HT1080 (cell line): ENCODE results near the genes EOGT, MDFIC2, FOXP1, EIF4E3 and PROK2.

DNA sequence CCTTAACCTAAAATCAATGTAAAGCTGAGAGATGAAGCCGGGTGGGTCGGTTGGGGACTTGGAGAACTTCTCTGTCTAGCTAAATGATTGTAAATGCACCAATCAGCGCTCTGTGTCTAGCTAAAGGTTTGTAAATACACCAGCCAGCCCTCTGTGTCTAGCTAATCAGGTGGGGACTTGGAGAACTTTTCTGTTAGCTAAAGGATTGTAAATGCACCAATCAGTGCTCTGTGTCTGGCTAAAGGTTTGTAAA lies 687 bp upstream of the SUCLG2 start:
RAMPAGE:
- cytosol, long total RNA, result no peak
- long total RNA, result no peak
- nucleus, long total RNA, result no peak

DNA sequence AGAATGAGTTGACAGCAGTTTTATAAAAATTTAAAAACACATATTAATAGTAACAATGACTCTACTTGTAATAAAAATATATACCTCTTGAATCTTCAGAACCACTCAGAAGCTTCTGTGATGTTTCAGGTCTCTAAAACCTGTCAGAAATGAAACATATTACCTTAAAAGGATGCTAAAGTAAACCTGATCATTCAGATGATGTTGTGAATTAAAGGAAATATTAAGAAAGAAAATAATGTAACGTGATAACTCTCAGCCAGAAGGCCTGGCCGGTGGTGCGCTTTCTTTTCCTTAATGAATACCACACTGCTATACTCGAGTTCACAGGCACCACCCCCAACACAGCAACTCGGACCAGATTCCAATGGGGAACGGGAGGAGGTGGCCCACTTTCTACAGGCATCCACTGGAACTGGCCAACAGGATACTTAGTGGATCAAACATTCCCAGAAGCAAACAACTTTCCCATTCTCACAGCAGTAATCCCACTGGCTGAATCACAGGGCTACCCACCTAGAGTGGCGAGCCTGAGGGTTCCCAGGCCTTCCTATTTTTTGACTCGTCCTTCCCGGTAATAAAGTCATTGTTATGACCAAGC lies 1.5 kb downstream of the EOGT start:
RAMPAGE:
- cytosol, long total RNA, result no peak
- long total RNA, result no peak
- nucleus, long total RNA, result no peak

RAMPAGE:
- cytosol, long total RNA, result start-site peak on the minus strand at chr3:69013623-69013693, 59 and 231 reads in 2 replicates
- long total RNA, result no peak
- nucleus, long total RNA, result no peak
Measured at GRCh38 chr3:69013560-69014363, at the start of gene EOGT. Gene EOGT, minus strand, starts transcription at chr3:69013684.

GRCh38 chr3:69089949-69090461 lies 5.3 kb downstream of the ARL6IP5 start:
RAMPAGE:
- cytosol, long total RNA, result no peak
- long total RNA, result no peak
- nucleus, long total RNA, result no peak

GRCh38 chr3:69248222-69248907 lies 126.0 kb upstream of the LMOD3 start:
RAMPAGE:
- cytosol, long total RNA, result no peak
- long total RNA, result no peak
- nucleus, long total RNA, result no peak

GRCh38 chr3:69352038-69353125 lies 33.5 kb downstream of the FRMD4B start:
RAMPAGE:
- cytosol, long total RNA, result no peak
- long total RNA, result no peak
- nucleus, long total RNA, result no peak

DNA sequence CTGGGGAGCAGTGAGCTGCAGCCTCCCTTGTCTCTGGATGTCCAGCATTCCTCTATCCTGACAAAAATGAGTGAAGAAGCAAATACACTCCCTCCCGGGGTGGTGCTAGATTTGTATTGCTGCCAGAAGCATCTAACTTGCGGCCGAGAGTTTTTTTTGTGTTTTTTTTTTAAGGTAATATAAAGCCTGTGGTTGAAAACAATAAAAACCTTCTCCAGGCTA lies at the start of gene MDFIC2:
Gene MDFIC2, minus strand, starts transcription at position 54 of the 222 bp plus-strand sequence.
RAMPAGE:
- cytosol, long total RNA, result no peak
- long total RNA, result no peak
- nucleus, long total RNA, result no peak

DNA sequence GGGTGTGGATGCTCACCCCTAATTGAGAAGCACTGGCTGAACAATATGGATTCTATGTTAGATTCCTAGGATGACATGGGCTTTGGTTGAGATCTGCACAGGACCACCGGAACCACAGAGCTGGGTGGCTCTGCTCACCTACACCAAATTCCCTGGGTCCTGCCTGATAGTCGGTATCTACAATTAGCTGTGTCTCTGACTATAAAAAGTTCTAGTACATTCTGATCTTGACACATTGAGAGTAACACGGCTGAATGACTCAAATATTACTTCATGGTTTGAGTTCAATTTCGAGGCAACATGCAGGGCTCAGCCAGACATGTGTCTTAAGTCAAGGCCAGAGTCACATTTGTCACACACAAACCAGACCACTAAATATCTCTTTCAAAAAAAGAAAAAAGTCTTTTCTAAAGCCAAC lies 577.2 kb upstream of the MDFIC2 start:
RAMPAGE:
- cytosol, long total RNA, result no peak
- long total RNA, result no peak
- nucleus, long total RNA, result no peak

GRCh38 chr3:70957930-70959088 lies 625.2 kb downstream of the FOXP1 start:
RAMPAGE:
- cytosol, long total RNA, result no peak
- long total RNA, result no peak
- nucleus, long total RNA, result no peak

GRCh38 chr3:71166666-71167527 lies 416.6 kb downstream of the FOXP1 start:
RAMPAGE:
- cytosol, long total RNA, result no peak
- long total RNA, result no peak
- nucleus, long total RNA, result no peak

RAMPAGE:
- cytosol, long total RNA, result no peak
- long total RNA, result no peak
- nucleus, long total RNA, result no peak
Measured at GRCh38 chr3:71197619-71198443, 385.7 kb downstream of the FOXP1 start.

DNA sequence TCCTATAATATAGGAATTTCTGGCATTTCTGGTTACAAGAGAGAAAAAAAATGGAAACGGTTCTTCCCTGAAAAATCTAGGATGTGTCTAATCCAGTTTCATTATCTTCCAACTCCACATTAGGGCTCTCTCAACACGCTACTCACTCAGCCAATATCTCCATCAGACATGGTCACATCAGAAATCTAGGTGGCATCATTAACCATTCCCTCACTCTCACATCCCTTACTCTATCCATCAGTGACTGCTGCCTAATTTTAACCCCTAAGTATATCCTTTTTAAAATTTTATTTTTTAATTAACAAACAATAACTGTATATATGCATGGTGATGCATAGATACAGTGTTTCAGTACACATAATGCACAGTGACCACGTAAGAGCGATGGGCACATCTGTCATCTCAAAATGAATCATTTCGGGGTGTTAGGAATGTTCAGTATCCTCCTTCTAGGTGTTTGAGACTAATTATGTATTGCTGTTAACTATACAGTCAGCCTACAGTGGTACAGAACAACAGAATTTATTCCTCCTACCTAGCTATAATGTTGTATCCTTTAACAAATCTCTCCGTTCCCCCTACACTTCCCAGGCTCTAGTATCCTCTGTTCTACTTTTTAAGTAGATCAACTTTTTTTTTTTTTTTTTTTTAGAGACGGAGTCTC lies 307.1 kb downstream of the FOXP1 start:
RAMPAGE:
- cytosol, long total RNA, result no peak
- long total RNA, result no peak
- nucleus, long total RNA, result no peak

DNA sequence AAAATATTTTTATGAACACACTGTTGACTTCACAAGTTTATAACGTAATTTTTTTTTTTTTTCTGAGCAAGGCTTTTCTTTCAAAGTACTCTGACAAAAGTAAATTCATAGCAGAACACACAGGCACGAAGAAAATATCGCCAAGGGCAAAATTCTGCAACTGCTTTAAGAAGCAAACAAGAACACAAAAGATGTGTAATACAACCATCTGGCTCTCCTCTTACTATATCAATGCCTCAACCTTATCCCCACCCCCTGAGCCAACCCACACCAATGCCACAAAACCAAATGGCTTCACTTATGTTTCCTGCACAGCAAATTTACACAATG lies 274.2 kb downstream of the FOXP1 start:
RAMPAGE:
- cytosol, long total RNA, result no peak
- long total RNA, result no peak
- nucleus, long total RNA, result no peak

GRCh38 chr3:71372291-71372810 lies 211.2 kb downstream of the FOXP1 start:
RAMPAGE:
- cytosol, long total RNA, result no peak
- long total RNA, result no peak
- nucleus, long total RNA, result no peak

DNA sequence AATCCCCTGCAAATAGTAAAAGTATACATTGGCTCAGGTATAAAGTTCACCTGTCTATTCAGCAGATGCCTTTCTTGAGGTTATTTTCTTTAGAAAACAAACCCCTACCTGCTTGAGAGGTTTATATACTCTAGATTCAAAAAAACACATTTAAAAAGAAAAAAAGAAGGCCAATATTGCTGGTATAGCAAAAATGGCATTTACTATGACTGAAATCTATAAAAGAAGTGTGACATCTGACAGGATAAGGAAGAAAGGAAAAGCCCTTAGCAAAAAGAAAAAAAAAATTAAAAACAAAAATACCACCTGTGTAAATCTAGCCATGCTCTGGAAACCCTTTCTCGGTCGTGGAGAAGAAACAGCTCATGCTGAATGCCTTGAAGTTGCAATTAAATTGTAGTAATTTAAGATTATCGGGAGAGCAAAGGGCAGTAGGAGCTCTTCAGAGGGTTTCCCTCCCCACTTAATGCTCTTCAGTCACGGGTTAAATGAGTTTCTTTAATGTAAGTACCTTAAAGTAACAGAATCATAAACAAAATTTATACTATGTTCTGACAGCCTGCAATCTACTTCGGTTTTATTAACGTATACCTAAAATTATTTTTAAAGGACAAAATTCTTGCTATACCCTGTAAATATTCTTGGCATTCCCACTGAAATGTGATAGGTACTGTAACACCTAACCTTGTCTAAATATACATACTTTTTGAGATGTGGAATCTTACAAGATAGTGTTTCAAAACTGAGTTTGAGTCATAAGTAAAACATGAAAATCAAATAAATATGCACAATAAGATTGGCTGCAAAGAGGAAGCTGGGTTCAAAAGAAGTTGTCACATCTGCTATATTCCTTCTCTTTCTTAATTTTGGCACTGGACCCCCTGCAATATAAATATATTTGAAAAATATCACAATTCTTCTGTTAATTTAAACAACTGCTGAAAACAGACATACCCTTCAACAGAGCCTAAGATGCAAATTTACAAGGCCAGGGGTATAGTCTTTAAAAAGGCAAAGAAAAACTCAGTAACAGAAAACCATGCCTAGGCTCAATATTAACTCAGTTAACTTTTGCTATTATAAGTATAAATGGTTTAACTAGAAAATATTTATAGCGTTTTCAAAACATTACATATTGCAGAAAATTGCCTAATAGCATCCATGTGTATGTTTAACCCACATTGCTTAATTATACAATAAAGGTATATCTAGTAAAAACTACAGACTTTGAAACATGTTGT lies 5.3 kb downstream of the FOXP1 start:
RAMPAGE:
- cytosol, long total RNA, result no peak
- long total RNA, result no peak
- nucleus, long total RNA, result no peak

DNA sequence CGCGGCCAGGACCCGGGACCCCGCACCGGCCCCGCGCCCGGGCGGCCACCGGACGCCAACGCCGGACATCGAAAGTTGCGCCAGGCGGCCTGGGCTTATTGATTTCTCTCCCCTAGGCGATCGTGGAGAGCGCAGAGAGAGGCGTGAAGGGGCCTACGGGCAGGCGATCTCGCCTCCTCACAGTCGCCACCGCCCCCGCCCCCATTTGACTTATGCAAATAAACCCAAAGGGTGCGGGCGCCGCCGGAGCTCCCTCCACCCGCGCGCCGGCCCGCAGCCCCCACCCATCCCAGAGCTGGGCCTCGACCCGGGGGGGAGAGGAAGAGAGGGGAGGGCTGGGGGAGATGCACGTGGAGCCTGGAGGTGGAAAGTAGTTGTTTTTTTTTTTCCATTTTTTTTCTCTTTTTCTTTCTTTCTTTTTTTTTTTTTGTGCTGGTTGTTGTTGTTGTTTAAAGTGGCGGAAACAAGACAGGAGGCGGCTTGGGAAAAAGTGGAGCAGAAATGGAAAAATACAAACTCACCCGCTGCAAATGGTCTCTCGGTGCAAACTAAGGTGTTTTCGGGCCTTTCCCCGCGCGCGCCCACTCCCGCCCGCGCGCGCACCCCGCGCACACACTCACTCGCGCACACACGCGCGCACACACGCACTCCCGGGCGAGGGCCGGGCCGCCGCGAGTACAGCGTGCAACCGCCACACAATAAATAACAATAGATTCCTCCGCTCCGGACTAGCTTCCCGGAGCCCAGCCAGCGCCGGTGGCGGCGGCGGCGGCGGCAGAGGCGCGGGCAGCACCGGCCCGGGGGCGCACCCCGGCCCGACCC lies at the start of gene FOXP1:
Gene FOXP1, minus strand, starts transcription at position 679 of the 822 bp plus-strand sequence.
RAMPAGE:
- cytosol, long total RNA, result no peak
- long total RNA, result no peak
- nucleus, long total RNA, result no peak

GRCh38 chr3:71658098-71658588 lies 67.1 kb downstream of the EIF4E3 start:
RAMPAGE:
- cytosol, long total RNA, result no peak
- long total RNA, result no peak
- nucleus, long total RNA, result no peak

DNA sequence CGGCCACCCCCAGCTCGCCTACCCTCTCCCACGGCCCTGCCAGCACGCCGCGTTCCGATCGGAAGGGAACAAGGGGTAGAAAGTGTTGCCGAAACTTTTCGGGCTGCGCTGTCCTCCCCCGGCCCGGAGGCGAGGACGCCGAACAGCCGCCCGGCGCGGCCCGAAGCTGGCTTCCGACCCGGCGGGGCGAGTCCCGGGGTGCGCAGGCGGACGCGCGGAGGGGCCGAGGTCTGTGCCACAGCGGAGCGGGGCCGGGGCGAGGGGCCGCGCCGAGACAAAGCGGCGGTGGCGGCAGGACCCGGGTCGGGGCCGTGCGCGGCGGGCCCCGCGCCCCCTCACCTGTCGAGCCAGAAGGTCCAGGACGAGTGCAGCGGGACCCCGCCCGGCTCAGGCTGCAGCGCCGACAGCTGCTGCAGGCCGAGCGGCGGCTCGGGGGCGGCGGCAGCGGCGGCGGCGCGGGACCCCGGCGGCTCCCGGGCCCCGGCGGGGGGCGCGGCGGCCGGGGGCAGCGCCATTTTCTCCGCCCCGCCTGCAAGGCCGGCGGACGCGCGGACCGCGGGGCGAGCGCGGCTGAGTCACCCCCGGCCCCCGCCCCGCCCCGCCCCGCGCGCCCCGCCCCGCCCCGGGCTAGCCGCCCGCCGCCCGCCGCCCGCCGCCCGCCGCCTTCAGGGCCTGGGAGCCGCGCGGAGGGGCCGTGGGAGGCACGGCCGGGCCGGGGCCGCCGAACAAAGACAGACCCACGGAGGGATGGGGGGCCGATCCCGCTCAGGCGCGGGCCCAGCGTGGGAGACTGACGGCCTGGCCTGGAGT lies at the start of gene EIF4E3:
Gene EIF4E3, minus strand, starts transcription at position 550 of the 810 bp plus-strand sequence.
RAMPAGE:
- cytosol, long total RNA, result no peak
- long total RNA, result no peak
- nucleus, long total RNA, result no peak

GRCh38 chr3:71784615-71785715 lies at the start of gene PROK2:
Gene PROK2, minus strand, starts transcription at chr3:71785148.
RAMPAGE:
- cytosol, long total RNA, result no peak
- long total RNA, result no peak
- nucleus, long total RNA, result no peak

DNA sequence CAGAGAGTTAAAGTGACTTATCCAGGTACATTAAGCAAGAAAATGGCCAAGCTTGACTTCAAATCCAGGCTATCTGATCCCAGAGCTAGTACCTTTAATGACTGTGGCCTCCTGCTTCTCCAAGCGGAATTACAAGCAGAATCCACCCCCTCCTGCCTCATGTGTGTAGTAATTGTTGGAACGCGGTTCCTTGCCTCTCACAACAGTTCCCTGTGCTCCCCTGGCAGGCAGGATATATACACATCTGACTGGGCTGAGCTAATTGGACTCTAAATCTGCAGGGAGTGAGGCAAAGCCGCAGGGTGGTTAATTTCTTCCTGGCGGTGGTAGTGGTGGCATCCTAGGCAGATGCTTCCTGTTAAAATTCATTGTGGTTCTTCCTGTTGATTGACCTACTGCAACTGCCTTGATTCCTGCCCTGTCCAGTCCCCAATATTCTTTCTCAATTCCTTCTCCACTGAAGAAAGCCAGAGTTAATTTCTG lies 202.8 kb upstream of the PROK2 start:
RAMPAGE:
- cytosol, long total RNA, result no peak
- long total RNA, result no peak
- nucleus, long total RNA, result no peak